Measurements from ENCODE around the genes PIGC and SLC9C2.

- RRBS, result no CpG with 5 or more reads among the region's 3 CpGs
These were observed 488 bp upstream of the PRRC2C start for GRCh38 chr1:171484848-171485235.

- RRBS, result no CpG with 5 or more reads among the region's 4 CpGs
These were observed 1.2 kb downstream of the PRRC2C start for GRCh38 chr1:171486593-171486792.

DNA sequence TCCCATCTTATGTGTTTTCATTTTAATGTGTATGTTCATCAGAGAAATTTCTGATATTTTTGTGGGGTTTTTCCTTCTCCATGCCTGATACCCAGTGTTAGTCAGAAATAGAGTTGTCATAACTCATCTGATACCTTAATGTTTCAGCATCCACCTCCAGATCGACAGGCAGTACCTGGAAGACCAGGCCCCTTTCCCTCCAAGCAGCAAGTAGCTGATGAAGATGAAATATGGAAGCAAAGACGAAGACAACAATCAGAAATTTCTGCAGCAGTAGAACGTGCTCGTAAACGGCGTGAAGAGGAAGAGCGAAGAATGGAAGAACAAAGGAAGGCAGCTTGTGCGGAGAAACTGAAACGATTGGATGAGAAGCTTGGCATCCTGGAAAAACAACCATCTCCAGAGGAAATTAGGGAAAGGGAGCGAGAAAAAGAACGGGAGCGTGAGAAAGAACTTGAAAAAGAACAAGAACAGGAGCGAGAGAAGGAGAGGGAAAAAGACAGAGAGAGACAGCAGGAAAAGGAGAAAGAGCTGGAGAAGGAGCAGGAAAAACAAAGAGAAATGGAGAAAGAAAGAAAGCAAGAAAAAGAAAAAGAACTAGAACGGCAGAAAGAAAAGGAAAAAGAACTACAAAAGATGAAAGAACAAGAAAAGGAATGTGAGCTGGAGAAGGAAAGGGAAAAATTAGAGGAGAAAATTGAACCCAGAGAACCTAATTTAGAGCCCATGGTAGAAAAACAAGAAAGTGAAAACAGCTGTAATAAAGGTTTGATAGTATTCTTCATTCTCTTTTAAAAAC is 47.1 kb downstream of the PRRC2C start:
- RRBS, result no CpG with 5 or more reads among the region's 14 CpGs

DNA sequence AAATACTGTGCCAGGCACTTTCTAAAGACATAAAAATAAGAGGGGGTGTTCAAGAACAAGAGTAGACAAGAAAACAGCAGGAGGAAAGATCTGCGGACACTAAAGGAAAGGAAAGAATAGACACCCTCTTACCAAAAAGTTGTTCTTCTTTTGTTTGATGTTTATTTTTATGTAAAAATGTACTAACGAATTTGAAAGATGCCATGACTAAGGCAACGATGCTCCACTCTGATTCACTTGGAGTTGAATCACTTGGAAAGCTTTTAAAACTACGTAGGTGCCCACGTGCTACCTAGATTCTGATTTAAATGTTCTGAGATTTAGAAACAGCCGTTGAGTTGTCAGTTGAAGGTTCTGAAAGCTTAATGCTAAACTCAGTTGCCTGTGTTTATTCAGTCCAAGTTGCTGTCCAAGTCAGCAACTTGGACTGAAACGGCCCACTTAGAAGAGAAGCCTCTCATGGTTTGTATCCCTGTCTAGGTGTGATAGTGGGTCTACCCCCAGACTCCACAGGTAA is 1.2 kb upstream of the VAMP4 start:
- RRBS, result no CpG with 5 or more reads among the region's 7 CpGs

DNA sequence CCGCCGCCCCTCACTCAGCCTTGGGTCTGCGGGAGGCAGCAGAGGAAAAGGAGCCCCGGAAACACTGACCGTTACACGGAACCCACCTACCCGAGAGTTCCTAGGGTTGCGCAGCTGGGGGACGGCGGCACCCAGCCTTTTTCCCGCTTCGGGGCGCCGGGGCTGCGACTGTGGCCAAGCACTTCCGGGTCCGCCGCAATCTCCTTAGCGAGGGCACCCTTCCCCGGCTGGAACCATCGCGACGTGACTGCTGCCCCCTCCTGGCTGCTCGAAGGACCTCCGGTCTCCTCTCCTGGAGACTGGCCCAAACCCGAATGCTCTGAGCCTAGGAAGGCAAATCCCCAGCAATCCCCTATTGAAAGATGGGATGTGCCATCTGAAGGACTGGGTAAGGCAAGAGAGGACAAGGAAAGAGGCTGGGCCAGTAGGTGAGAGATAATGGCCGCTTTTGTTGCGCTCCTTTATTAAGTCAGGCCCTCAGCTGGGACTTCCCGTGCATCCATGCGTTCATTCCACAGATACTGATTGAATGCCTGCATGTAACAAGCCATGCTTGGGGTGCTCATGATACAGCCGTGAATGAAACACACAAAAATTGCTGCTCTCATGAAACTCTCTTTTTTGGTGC is at the start of gene PIGC:
PIGC (minus strand) TSS at position 172 of the 628 bp plus-strand sequence.
- RRBS, result under 1% methylated on average over 17 of the region's 31 CpGs

DNA sequence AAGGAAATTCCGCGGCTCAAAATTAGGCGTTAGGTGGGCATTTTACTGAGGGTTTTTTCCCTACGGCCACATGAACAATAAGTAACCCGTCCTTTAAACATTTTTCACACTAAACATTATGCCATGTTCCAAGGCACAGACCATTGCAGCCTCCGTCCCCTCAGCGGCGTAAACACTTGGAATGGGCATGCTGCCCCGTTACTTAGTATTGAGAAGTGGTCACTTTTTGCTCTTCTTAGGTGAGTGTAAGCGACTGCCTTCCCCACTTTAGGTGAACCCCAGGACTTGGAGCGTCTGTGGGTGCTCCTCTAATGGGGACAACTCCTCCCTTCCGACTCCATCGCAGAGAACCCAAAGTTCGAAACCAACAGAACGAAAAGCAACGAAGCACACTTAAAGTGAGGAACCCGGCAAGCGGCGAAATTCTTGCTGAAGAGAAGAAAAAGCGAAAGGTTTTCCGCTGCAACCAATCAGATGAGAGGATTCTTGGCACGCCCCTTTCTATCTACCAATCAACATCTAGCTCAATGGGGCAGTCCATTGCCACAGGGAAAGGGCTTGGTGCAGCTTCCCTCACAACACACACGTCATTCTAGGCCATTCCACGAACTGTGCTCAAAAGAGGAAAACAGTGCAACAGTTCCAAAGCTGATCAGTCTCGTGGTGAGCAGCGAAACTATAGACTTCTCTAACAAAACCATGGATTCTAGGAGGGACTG is 792 bp upstream of the SUCO start:
- RRBS, result no CpG with 5 or more reads among the region's 26 CpGs

- RRBS, result no CpG with 5 or more reads among the region's 6 CpGs
These were observed 1.1 kb downstream of the SUCO start for GRCh38 chr1:172534076-172534424.

DNA sequence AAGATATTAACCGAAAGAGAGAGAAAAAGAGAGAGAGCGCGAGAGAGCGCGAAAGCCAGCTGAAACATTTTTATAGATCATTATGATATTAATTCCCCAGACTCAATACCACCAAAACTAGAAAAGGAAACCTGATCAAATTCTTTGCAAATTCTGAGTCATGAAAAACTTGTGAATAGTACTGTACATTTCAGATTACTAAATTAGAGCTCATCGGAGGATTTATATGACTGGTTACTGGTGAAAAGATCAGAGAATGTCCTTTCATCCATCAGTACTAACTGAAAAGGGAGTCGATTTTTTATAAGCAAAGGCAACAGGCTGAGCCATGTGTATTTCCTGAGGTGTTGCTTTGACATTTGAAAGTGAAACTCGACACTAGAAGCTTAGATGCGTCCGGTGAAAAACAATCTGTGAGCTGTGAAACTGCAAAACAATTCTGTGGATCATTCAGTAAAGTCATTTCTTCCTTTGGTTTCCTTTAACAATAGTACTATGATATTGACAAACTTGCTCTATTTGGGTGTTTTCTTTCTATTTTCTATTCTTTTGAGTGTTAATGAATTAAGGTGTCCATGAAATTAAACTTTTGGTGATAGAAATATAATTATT is 155.6 kb downstream of the TNFSF18 start:
- RRBS, result no CpG with 5 or more reads among the region's 10 CpGs

GRCh38 chr1:173210788-173211037 is 3.6 kb upstream of the TNFSF4 start:
- RRBS, result no CpG with 5 or more reads among the region's 1 CpG

DNA sequence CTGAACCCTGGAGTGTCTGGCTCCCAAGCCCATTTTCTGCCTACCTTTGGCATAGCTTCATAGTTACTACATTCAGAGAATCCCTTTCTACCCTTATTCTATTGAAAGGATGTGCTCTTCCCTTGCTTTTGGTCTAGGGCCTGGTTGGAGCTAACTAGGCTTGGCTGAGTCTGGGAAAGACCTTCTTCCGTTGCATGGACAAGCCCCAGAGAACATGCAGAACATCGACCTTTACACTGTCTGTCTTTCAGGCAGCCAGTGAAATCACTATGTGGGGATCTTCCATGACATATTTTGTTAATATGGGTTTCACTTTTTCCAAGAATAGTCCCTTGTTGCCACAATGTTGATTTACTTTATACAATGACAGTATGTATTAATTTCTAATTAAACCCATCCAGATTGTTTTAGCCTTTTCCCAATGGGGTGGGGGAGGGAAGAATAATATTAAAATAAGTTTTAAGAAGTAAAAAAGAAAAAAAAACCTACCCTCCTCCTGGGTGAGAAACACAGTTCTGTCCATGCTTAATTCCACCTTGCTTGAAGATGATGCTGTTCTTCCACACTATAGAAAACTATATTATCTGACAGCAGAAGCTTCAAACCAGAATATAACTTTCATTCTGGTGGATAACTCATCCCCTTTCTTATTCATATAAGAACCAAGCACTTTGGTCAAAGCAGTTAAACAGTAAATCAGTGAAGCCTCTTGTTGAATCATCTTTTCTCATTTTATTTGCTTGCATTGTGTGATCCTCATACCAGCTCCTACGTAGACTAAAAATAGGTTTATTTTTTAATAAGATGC is 37.0 kb upstream of the PRDX6 start:
- RRBS, result no CpG with 5 or more reads among the region's 3 CpGs

GRCh38 chr1:173488361-173489158 is 11.4 kb downstream of the PRDX6 start:
- RRBS, result no CpG with 5 or more reads among the region's 2 CpGs

- RRBS, result no CpG with 5 or more reads among the region's 10 CpGs
These were observed at the start of gene SLC9C2 for GRCh38 chr1:173602786-173603745. Gene SLC9C2, minus strand, starts transcription at chr1:173603072.

DNA sequence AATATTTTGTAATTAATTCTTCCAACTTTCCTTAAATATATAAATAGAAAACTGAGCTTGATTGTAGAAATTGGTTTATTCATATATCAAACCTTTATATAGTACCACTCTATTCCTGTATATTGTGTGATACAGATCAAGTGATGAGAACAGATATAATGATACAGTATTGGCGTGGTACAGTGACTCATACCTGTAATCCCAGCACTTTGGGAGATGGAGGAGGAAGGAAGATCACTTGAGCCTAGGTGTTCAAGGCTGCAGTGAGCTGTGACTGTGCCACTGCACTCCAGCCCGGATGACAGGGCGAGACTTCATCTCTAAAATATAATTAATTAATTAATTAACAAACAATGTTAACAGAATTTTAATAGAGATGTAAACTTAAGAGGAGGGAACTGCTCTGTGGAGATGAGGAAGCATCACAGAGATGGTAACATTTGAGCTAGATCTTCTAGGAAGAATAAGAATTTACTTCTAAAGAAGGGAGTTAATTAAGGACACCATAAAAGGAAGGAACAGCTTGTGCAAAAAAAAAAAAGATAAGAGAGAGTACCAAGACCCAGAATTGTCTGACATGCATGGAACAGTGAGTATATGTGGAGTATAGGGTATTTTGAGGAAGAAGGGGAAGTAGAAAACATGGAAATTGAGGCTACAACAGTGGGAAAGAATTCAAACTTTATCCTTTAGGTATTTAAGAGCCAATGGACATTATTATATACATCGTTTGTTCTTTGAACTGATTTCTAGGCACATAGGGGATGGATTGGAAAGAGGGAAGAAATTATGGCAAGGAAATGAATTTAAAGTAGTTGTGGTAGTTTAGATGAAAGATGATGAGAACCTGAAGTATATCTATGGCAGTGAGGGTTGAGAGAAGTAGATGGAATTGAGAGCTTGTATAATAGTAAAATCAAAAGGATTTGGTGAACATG is 5.3 kb downstream of the KLHL20 start:
- RRBS, result no CpG with 5 or more reads among the region's 4 CpGs

DNA sequence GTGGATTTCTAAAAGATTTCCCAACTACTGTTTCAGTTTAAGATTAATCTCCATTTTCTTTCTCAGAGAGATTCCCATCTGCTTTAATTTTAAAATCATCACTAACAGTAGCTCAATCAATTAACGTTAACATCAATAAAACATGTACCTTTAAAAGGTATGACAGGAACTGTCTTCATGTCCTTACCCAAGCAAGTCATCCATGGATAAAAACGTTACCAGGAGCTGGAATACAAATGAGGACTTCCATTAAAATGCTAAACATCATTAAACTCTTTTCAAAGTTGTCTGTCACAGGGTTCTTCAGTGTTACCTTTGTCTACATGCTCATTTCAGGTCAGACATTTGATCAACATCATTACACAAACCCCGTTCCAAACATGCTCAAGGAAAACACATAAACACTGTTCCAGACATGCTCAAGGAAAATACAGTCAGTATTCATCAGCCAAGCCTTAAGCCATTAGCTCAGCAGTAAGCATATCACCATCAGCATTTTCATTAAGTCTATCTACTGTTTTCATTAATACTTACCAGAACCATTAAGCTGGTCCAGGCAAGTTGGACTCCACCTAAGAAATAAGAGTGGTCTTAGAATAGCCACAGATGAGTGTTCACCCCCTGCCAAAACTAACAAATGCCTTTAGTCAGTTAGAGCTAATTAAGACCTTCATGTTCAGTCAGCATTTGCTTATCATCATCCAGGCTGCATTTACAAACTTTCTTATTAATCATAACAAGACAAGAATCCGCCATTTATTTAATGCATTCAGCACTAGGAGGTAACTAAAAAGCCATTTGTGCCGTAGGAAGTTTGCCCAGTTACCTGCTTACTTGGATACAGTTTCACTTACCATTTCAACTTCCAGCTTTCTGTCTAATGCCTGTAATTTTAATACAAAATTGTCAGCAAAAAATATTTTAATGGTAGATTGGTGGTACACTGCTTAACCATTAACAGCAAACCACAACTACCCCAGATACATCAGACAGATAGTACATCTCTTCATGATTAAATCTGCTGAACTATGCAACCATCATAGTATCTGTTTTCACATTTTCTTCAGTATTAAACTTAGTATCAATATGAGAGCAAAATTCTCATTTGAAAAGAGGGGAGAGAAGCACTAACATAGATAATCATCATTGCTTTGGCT is 2.5 kb upstream of the ZBTB37 start:
- RRBS, result no CpG with 5 or more reads among the region's 5 CpGs

DNA sequence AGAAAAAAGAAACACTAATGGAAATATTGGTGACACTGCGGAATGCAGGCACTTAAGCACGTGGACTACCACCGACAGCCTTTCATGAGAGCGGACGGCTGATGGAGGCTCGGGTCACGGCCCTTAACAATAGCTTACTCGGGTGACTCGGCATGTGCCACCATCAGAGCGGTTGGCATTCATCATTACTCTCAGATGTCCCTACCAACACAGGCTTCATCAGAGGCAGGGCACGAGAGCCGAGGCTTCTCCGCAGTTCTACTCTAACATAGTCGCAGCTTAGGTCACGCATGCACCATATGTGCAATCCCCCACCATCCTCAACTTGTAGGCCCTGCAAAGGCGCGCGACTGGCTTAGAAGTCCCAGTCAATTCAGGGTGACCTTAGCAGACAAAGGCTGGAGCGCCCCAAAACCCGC is 654 bp upstream of the ZBTB37 start:
- RRBS, result no CpG with 5 or more reads among the region's 20 CpGs

GRCh38 chr1:173943210-173943975 is 26.3 kb upstream of the SERPINC1 start:
- RRBS, result no CpG with 5 or more reads among the region's 6 CpGs

DNA sequence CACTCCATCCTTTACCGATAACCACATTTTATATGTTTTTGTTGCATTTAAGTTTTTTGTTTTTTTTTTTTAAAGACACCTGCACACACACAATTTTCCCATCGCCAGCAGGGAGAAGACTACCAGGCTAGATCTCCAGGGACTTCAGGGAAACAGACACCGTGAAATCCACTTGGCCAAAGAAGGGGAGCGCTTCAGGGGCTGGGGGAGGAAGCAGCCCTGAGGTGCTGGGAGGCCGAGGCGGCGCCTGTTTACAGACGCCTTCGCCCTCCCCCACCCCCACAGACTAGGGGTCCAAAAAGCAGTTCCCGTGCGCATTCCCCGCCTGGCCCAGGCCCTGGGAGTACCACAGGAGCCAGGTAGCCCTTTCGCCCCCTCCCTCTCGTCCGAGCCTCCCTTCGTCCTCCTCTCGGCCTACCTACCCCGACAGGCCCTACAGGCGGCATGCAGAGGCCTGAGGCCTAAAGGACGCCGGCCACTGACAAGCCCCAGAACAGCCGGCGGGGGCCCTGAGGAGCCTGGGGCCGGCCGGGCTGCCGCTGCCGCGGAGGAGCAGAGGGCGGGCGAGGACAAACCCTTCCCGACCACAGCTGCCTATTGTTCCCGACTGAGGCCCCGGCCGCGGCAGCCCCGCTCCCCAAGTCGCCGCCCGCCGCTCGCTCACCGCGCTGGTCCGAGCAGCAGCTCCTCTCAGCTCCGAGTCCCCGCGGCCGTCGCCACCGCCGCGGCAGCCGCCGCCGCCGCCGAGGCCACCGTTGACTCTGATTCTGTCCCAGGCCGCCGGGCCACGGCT is 529 bp downstream of the RC3H1 start:
- RRBS, result 1% methylated on average over 9 of the region's 61 CpGs

GRCh38 chr1:174680593-174681067 is 232.9 kb downstream of the GPR52 start:
- RRBS, result no CpG with 5 or more reads among the region's 4 CpGs

DNA sequence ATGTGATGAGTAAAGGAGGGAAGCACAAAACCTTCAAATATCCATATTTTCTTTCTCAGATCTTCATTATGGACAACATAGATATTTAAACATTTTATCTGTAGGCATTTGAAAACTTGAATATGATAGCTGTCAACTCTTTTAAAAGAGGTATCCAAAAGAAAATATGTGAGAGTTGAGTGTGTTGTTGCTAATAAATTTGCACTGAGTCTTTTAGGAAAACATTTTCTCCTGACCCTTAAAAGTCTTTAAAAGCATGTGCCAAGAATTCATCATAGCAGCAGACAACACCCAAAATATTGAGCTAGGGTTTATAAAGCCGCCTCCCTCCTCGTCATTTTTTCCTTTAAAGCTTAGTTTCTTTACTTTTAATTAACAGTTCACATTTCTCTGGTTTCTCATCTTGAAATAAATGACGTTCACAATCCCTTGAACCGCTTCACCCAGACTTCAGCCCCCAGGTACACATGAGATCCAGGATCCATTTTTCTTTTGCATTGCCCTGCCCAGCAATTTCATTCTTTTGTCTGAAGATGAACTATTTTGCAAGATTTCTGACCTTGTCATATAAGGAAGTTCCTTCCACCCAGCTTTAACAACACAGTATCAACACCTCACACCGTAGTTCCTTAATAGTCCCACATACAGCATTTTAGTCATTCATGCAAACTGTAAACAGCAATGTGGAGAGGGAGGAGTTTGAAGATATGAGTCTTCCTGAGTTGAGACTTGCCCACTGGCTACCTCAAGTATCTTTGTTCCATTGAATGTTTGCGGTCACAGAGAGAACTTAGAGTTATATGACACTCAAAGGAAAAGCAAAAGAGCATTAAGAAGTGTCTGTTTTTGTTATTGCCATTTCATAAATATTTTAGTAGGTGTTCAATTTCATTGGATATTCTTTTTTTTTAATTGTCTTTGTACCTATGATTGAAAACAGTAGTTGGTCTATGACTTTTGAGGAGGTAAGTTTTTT is 35.4 kb upstream of the CACYBP start:
- RRBS, result no CpG with 5 or more reads among the region's 6 CpGs